Cerebral cortex (tissue), 2 donors: ENCODE measurements around a stretch of chr6.

GRCh38 chr6:10316108-10316728 is 98.7 kb downstream of the TFAP2A start:
- PRO-cap, 2 experiments: peak in 1 of 2 experiments; most common plus-strand start chr6:10316477 (in 1); most common minus-strand start chr6:10316290 (in 1)

DNA sequence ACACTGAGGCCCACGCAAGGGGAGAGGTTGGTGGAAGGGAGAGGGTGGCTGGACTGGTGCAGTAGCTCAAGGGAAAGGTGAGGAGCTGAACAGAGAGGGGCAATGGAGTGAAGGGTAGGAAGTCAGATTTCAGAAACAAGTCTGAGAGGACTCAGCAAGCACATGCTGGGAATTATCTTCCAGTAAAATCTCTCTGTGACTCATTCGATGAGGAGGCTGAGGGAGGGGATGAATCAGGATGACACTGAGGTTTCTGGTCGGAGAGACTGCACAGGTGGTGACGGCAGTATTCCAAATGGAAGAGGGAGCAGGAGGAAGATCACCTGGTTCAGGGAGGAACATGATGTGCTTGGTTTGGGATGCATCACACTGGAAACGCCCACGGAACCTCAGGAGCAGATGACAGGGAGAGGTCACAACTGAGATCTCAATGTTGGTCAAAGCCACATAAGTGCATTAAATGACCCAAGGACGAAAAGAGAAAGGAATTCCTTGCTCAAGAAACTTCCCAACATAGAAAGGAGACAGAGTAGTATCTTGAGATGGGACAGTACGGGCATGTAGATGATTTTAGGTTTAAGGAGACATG is 67.1 kb downstream of the TFAP2A start:
- PRO-cap, 2 experiments: no peak in any of the 2 experiments

GRCh38 chr6:10351841-10352237 is 63.0 kb downstream of the TFAP2A start:
- PRO-cap, 2 experiments: no peak in any of the 2 experiments

DNA sequence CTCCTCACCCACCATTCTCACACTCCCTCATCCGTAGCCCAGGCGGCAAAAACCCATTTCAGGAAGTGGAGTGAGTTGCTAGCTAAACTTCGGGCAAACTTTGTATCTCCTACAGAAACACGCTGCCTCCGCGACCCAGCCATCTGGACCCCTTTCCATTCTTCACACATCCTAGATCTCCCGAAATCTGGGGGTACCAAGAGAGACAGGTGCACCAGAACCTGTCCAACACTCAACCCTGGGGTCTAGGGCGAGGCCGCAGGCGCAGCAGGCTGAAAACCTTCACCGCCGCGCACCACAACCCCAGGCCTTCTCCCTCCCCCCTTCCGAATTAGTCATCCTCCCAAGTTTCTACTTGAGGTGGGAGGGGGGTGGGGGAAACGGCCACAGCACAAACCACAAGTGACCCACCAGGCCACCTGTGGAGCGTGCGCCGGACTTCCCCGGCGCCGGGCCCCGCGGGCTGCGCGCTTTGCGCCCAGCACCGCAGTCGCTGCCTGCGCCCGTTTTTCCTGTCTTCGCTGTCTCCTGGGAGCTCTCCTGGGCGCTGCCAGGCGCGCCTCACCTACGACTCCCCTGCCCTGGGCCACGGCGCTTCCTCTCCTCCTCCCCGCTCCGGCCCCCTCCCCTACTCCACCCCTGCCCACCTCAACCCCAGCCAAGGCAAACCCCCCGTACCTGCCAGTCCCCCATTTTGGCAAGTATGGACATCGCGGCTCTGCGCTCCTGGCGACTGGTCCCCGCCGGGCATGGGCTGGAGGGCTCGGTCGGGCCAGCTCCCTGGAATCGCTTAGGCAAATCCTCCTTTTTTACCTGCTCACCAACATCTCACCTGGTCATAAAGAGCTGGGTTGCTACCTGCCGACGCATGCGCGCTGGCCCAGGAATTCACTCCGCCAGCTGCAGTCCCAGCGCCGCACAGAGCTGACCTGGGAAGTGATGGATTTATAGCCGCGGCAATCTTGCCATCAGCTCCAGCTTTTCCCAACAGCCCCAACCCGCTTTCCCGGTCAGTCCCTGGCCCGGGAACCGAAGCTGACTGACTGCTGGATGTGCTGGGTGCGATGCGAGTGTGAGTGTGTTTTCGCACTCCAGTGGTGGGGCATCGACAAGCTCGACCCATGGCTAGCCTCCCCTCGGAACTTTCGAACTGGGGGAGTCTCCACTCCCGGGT is 4.3 kb upstream of the TFAP2A start:
- PRO-cap, 2 experiments: no peak in any of the 2 experiments

GRCh38 chr6:10420461-10420923 is 5.6 kb upstream of the TFAP2A start:
- PRO-cap, 2 experiments: no peak in any of the 2 experiments

GRCh38 chr6:10660826-10661271 is 33.6 kb downstream of the C6orf52 start:
- PRO-cap, 2 experiments: no peak in any of the 2 experiments

GRCh38 chr6:10770801-10771261 is 23.2 kb downstream of the TMEM14B start:
- PRO-cap, 2 experiments: no peak in any of the 2 experiments

GRCh38 chr6:11189882-11190761 is 42.3 kb downstream of the NEDD9 start:
- PRO-cap, 2 experiments: no peak in any of the 2 experiments

GRCh38 chr6:11223214-11223840 is 9.1 kb downstream of the NEDD9 start:
- PRO-cap, 2 experiments: peak in 1 of 2 experiments; most common plus-strand start chr6:11223531 (in 1); most common minus-strand start chr6:11223437 (in 1)

GRCh38 chr6:11228876-11230220 is 3.1 kb downstream of the NEDD9 start:
- PRO-cap, 2 experiments: peak in 1 of 2 experiments; most common plus-strand start chr6:11229477 (in 1)

DNA sequence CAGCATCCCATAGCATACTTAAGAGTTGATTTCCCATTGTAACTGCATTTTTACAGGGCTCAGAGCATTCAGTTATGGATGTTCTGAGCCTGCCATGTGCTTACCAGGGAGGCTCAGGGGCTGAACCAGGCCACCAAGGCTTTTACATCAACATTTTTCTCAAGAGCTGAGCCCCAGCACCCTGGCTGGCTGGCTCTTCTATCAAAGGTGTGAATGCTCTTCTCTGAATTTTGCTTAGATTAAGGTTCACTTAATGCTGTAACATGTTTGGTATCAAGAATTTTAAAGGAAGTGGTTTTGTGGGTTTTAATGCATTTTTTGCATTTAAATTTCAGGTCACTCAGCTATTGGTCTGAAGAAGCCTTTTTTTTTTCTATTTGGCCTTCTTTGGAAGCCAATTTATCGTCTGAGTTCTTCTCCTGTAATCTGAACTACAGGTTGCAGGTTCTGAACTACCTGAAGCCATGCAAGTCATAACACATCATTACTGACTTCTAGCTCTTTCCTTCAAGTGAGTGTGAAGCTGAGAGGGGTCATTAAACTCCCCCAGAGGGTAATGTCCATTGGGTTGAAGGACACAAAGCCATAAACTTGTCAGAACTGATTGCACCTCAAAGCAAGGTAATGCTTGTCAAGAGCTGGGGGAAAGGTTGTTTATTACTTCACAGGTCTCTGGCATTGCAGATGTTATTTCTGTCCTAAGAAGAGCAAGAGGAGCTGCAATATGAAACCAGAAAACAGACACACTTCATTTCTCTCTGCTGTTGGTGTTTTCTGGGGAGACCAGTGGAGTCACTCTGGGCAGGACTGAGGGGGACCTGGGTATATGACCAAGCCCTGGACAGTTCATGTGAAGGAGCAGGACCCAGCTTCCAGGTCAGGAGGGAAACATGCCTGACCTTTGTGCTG is 25.9 kb upstream of the NEDD9 start:
- PRO-cap, 2 experiments: no peak in any of the 2 experiments

DNA sequence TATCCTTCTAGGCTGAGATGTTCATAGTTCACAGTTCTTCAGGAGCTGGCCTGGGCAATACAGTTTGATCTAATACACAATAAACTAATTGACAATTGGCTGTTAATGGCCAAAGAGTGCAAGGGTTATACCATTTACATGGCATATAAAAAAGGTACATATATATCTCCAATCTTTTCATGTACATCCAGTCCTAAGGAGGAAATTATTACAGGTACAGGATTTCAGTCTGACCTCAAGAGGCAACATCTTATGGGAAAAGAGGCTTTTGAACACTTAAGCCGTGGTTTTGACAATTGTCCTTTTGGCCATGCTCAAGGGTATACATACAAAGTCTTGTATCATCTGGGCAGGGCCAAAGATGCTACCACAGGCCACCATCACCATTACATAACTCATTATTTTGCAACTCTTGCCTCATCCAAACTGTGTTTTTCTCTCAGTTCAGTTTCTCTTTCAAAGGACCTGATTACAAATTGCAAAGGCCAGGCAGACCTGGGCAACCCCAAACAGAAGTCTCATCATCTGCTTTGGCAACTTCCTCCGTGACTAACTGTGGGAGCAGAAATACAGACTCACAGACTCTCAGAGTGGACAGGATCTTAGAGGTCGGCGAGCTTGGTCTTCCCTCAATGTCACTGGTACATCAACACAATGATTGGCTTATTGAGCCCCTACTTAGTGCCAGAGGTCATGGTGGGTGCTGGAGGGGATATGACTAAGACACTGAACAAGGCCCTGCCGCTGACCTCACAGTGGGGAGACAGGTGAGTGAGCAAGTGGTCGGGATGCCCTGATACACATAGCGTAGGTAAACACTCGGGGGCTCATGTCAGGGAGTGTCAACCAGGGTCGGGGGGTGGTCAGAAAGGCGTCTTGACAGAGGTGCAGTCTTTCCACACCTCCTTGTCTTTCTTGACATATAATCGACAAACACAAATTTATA is 117.8 kb upstream of the NEDD9 start:
- PRO-cap, 2 experiments: no peak in any of the 2 experiments

DNA sequence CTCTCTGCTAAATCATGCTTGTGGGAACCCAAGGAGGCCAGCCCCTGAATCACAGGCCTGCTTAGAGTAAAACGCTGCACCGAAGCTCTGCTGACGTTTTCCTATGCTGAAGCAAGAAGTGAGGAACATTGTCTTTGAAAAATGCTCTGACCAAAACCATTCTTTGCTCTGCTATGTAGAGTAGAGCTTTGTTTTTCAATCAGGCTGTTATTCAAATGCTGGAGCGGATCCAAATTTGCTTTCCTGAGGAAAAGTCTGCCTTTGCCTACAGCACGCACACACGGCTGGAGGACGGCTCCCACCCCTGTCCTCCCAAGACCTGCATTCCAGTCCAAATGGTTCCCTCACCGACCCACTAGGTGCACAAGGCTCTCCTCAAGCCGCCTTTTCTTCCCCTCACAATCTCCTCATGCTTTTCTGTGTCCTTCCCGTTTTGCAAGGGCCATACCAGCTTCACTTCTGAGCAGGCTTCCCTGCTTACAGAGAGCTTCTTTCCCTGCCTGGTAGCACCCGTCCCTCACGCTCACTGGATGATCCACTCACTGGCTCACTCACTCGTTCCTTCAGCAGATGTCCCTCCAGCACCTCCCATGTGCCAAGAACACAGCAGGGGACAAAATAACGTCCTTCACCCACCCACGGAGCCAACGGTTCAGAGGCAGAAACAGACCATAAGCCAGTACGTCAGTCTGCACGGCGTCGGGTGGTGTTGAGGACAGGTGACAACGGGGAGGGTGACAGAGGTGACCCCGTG is 137.9 kb upstream of the NEDD9 start:
- PRO-cap, 2 experiments: peak in 1 of 2 experiments; most common plus-strand start position 276 of the sequence (in 1); most common minus-strand start position 105 of the sequence (in 1)

GRCh38 chr6:11432674-11433215 is 104.8 kb upstream of the TMEM170B start:
- PRO-cap, 2 experiments: no peak in any of the 2 experiments

DNA sequence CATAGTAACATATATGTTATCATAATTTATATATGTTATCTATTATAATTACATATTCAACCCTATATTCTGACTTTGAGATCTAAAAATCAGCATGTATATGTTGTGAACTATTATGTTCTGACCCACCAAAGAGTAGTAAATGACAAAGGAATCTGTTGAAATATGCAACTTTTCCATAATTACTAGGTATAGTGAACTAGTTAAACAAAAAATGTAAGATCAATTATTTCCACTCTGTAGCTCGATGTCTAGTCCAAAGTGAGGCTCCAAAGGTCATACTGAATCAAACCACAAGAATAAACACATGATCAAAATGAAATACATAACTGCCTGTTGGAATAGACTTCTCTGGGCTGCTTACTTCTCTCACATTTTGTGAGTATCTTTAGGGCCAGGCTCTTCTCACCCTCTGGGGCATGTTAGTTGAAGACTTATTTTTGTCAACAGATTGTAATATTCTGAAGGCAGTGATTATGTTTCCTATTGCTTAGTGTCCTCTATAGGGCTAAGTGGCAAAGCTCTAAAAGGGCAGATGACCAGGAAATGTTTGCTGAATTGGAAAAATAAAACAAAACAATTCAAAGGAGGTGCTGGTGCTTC is 103.7 kb upstream of the TMEM170B start:
- PRO-cap, 2 experiments: no peak in any of the 2 experiments

GRCh38 chr6:11586534-11587195 is 49.1 kb downstream of the TMEM170B start:
- PRO-cap, 2 experiments: no peak in any of the 2 experiments

DNA sequence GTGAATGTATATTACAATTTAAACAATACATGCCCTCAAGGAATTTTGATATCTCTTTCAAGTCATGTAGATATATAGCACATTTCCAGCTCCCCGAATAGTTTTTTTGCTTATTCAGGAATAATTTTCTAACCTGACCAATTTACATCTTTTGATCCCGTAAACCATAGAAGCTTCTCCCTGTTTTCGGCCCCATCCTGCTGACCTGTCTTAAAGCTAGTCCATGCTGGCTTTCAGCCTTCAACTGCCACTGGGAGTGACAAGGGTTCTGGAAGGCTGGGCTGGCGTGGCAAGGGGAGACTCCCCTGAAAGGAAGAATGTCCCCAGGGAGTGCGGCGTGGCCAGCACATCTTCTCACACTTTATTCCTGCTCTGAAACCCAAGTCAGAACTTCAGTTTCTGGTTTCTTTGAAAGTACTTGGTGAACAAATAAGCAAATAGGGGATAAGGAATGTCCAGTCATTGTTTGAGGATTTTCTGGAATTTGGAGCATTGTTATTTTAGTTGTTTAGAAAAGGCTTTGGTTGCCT is 71.6 kb downstream of the TMEM170B start:
- PRO-cap, 2 experiments: peak in 1 of 2 experiments; most common minus-strand start position 258 of the sequence (in 1)

- PRO-cap, 2 experiments: no peak in any of the 2 experiments
Observed at GRCh38 chr6:11710163-11710633, 68.4 kb downstream of the ADTRP start.

DNA sequence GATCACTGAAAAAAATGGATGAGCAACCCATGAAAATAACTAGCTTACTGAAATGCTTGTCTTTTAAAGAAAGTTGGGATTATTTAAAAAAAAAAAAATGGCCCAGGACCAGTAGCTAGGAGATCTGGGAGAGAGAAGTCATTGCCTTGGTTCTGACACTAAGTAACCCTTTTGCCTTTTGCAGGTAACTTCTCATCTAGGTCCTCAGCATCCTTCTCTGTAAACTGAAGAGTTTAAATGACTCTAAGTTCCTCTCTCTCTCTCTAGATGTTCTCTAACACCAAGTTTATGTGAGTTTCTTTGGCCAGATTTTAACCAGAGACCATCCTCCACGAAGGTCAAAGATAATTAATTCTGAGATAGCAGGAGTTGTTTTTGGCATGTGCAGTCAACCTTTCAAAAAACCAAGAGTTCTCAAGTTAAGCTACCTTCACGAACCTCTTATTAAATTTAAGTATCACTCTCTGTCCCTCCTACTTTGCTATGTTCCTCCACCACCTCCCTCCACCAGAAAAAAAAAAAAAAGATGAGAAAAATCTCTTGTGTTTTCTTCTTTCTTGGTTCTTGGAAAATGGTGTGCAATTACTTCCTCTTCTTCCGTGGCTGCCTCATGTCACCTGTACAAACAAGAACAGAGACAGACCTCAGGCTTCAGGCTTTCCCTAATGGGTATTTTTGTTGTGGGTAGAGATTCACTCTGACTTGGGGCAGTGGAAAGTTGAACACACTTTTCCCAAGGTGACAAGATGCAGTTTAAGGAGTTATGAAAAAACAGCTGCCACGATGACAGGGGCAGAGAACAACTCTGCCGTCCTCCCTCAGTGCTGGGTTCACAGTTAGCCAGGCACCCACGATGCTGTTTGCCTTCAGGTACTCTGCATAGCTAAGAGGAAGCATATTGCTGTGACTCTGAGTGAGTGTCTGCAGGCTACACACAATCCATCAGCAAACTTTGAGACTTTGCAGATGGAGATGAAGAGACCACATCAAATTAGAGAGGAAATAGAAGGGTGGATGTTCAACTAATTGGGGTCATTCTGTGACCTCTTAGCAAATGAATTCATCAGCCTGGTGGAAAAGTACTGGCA is 64.4 kb downstream of the ADTRP start:
- PRO-cap, 2 experiments: no peak in any of the 2 experiments

DNA sequence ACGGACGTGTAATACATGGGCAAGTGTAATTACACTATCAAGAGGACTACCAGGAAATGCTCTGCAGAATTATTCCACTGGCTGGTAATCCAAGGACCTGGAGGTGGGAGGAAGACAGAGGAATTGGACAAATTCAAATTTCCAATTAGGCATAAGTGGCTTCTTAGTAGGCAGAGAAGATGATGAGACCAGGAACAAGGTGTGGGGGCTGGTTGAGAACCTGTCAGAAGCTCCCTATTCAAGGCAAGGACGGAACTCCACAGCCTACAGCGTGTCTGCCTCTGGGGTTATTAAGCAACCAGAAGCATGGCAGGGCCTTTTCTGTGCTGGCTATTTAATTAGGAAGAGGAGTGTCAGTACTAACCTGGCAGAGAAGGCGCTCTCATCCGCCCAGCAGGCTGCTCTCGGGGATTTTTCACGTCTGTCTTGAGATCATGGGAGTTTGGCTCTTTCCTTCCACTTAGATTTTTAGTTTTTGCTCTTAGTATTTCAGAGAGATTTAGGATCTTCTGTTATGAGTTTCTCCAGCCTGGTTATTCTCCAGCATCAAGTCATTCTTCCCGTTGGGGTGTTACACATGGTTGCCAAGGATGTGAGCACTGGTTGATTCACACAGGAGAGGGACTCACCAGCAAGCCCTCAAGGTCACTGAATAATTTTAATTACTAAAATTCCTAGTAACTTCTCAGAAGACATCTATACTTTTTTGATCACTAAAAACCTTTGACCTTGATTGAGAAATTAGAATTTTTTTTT is 23.9 kb downstream of the ADTRP start:
- PRO-cap, 2 experiments: no peak in any of the 2 experiments